Uterus (tissue), 7 donors: ENCODE results near the gene STIL.

DNA sequence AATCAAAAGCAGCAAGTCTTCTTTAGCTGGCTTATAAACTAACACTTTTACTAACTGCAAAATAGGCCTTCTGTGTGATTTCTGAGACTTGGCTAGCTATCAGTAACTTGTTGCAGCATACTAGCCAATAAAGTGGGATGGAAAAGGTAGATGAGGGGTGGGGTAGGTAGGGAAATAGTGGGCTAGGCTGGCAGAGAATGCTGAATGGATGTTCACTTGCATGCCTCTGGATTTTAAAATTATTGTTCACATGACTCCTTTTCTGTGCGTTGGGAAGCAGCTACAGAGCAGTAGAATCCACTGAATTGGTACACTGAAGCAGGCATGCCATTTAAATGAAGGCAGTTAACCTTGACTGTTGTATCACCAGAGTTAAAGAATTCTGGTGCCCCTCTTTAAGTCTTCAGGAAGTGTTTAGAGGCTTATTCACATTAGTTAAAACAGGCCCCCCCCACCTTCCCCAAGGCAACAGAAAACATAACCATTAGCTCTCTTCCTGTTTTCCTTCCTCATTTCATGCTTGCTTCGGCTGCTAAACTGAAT, 15.3 kb downstream of the CCDC17 start:
- PRO-cap, 4 experiments, result no peak in any of the 4 experiments
- RAMPAGE, long total RNA, 2 experiments, result no peak in any of the 2 experiments
- RRBS, result no CpG with 5 or more reads among the region's 2 CpGs

DNA sequence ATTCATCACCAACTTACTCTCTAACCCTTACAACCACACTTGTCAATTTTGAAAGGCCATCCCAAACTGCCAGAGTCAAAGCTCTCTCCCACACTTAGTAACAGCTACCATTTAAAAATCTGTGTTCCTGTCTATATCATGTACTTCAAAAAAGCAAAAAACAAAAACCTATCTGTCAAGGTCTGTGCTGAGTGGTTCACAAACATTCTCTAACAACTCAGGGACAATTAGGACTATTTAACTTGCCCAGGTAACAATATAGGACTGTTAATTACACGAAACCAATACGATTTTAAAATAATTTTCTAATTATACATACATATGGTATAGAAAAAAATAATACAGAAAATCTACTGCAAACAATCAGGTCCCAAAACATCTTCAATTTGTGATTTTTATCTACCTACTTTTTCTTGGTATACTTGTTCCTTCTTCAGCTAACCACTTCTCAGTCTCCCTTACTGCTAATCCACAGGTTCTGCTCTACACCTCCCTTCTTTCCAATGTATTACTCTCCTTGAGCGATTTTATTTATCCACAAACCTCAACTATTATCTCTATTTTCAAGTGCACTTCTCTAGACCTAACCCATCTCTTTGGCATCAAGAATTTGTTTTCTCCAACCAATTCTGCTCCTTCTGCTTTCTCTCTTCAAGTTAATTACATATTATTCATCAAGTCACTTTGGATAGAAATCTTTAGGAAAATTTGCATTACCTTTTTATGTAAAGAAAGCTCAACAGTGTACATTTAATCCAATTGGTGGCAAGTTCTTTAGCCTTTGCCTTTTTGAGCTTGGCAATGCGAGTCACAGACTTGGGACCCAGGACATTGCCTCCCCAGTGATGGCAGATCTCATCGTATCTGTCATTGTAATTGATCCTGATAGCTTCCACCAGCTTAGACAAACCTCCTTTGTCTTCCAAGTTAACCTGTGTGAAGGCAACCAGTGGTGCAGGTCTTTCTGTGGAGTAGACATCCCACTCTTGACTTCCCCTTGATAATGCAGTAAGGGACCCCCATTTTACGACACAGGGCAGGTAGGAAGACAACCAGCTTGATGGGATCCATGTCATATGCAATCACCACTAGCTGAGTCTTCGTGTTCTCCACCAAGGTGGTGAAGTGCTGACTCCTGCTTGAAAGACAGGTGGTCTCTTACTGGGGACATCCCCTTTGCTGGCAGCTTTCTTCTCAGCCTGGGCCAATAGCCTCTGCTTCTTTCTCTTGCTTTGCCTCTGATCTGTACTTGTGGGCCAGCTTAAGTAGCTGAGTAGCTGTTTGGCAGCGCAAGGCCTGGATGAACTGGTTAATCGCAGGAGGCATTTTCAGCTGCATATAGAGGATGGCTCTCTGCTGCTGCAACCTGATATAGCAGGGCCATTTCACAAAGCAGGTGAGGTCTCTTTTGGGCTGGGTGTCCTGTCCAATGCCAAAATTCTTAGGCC, 26.9 kb upstream of the CCDC17 start:
- PRO-cap, 4 experiments, result no peak in any of the 4 experiments
- RAMPAGE, long total RNA, 2 experiments, result no peak in any of the 2 experiments
- RRBS, result no CpG with 5 or more reads among the region's 9 CpGs

DNA sequence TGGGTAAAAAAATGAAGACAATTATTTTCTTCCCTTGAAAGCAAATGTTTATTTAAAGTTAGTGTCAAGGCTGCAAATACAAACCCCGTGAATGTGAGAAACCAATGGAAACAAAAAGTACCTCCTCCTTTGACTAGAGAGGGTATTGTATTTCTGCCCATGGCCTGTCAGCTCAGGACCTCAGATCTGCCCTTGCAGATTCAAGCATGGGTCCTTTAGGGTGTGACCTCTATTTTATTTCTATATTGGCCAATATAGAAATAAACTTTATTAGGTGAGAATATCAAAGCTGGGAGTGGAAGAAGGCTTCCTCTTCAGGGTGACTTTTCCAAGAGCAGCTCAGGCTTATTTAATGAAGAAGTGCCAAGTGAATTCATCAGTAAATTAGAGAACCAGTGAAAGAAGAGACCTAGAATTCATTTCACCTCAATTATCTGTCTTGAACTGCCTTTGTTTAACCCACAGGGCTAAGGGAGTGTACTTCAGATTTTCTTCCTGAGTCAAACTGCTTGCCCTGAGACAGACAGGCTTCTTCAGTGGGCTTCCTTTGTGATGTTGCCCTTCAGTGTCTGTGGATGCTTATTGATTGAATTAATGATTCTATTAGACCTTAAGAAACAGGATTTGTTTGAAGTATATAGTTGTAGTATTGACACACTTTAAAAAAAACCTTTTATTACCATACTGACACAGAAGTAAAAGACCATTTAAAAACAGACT, 110.9 kb downstream of the MAST2 start:
- PRO-cap, 4 experiments, result no peak in any of the 4 experiments
- RAMPAGE, long total RNA, 2 experiments, result no peak in any of the 2 experiments
- RRBS, result no CpG with 5 or more reads among the region's 1 CpG

- PRO-cap, 4 experiments, result peak in 1 of 4 experiments; most common plus-strand start chr1:46171602 (in 1); most common minus-strand start chr1:46171501 (in 1)
- RAMPAGE, long total RNA, 2 experiments, result no peak in any of the 2 experiments
- RRBS, result 9% methylated on average over 1 of the region's 19 CpGs
Observed at GRCh38 chr1:46171003-46172361, 3.4 kb upstream of the TSPAN1 start.

- PRO-cap, 4 experiments, result peak in 3 of 4 experiments; most common plus-strand start chr1:46181644 (in 1); most common minus-strand start chr1:46181445 (in 2)
- RAMPAGE, long total RNA, 2 experiments, result no peak in any of the 2 experiments
- RRBS, result no CpG with 5 or more reads among the region's 12 CpGs
Observed at GRCh38 chr1:46181105-46182236, 5.2 kb upstream of the P3R3URF start.

- PRO-cap, 4 experiments, result no peak in any of the 4 experiments
- RAMPAGE, long total RNA, 2 experiments, result no peak in any of the 2 experiments
- RRBS, result no CpG with 5 or more reads among the region's 7 CpGs
Observed at GRCh38 chr1:46187278-46188004, 10.8 kb downstream of the POMGNT1 start.

DNA sequence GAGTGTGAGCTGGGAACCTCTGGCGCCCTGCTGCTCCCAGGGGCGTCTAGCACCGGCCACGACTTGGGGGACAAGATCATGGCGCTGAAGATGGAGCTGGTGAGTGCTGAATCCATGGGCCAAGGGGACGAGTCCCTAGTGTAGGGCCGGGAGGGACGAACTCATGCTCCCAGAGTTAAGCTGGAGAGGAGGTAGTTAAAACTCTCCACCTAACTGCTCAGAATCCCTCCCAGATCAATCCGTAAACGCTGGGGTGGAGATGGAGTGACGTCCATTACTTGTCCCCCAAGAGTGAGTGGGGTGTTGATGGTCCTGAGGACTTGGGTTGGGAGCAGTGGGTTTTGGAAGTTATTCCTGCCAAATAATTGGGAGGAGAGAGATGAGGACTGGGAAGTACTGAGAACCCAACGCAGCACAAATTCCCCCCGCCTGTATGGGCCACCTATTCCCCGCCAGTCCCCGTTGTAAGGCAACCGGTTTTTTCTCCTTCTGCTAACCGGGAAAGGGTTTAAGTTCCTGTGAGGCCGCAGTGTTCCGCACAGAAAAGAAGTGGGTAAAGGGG, 473 bp downstream of the LURAP1 start:
- PRO-cap, 4 experiments, result no peak in any of the 4 experiments
- RAMPAGE, long total RNA, 2 experiments, result no peak in any of the 2 experiments
- RRBS, result 2% methylated on average over 5 of the region's 19 CpGs

GRCh38 chr1:46275985-46276463, 27.4 kb downstream of the LRRC41 start:
- PRO-cap, 4 experiments, result no peak in any of the 4 experiments
- RAMPAGE, long total RNA, 2 experiments, result no peak in any of the 2 experiments
- RRBS, result no CpG with 5 or more reads among the region's 5 CpGs

GRCh38 chr1:46532873-46533166, 2.5 kb downstream of the TMEM275 start:
- PRO-cap, 4 experiments, result peak in 4 of 4 experiments; most common plus-strand start chr1:46533053 (in 4)
- RAMPAGE, long total RNA, 2 experiments, result no peak in any of the 2 experiments
- RRBS, result 2% methylated on average over 24 of the region's 28 CpGs

DNA sequence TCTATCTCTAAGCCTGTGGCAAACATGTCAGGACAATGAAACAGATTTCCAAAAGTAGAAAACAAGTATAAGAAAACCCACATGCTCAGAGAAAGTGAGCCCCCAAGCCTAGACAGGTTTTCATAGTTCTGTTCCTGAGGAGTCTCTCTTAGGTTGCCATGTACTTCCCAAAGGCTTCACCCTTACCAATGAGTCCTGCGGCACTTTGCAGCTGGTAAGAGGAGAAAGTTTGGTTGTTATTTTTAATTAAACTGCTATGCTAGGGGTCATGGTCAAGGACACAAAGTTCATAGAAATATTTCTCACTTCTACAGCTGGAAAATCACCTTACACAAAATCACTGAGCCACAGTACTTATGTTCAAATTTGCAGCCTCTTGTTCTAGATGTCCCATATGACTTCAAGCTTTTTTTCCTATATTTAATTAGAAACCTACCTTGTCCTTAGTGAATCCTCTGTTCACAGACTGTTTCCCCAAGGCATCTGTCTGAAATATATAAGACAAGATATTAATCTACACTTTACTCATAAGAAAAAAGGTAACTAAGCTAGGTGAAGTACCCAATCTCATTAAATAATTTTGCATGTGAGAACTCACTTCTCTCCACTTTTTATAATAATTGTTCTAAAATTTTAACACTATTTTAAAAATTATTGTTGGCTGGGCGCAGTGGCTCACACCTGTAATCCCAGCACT, 9.8 kb downstream of the ATPAF1 start:
- PRO-cap, 4 experiments, result no peak in any of the 4 experiments
- RAMPAGE, long total RNA, 2 experiments, result start-site peak on the minus strand in 1 of 2 experiments, centred at position 315 of the sequence, 6 reads per replicate
- RRBS, result no CpG with 5 or more reads among the region's 2 CpGs

GRCh38 chr1:46806084-46807242, 7.6 kb downstream of the CYP4B1 start:
- PRO-cap, 4 experiments, result peak in 3 of 4 experiments; most common plus-strand start chr1:46806868 (in 1); most common minus-strand start chr1:46806608 (in 3)
- RAMPAGE, long total RNA, 2 experiments, result start-site peak on the minus strand in 1 of 2 experiments, at chr1:46806504-46806527 at its widest, 11 reads per replicate
- RRBS, result no CpG with 5 or more reads among the region's 17 CpGs

DNA sequence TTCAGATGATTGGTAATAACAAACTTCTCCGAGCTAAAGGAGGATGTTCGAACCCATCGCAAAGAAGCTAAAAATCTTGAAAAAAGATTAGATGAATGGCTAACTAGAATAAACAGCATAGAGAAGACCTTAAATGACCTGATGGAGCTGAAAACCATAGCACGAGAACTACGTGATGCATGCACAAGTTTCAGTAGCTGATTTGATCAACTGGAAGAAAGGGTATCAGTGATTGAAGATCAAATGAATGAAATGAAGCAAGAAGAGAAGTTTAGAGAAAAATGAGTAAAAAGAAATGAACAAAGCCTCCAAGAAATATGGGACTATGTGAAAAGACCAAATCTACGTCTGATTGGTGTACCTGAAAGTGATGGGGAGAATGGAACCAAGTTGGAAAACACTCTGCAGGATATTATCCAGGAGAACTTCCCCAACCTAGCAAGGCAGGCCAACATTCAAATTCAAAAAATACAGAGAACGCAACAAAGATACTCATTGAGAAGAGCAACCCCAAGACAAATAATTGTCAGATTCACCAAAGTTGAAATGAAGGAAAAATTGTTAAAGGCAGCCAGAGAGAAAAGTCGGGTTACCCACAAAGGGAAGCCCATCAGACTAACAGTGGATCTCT, 48.6 kb downstream of the CYP4B1 start:
- PRO-cap, 4 experiments, result no peak in any of the 4 experiments
- RAMPAGE, long total RNA, 2 experiments, result start-site peak on the plus strand in 1 of 2 experiments, centred at position 358 of the sequence, 17 reads per replicate
- RRBS, result no CpG with 5 or more reads among the region's 8 CpGs

DNA sequence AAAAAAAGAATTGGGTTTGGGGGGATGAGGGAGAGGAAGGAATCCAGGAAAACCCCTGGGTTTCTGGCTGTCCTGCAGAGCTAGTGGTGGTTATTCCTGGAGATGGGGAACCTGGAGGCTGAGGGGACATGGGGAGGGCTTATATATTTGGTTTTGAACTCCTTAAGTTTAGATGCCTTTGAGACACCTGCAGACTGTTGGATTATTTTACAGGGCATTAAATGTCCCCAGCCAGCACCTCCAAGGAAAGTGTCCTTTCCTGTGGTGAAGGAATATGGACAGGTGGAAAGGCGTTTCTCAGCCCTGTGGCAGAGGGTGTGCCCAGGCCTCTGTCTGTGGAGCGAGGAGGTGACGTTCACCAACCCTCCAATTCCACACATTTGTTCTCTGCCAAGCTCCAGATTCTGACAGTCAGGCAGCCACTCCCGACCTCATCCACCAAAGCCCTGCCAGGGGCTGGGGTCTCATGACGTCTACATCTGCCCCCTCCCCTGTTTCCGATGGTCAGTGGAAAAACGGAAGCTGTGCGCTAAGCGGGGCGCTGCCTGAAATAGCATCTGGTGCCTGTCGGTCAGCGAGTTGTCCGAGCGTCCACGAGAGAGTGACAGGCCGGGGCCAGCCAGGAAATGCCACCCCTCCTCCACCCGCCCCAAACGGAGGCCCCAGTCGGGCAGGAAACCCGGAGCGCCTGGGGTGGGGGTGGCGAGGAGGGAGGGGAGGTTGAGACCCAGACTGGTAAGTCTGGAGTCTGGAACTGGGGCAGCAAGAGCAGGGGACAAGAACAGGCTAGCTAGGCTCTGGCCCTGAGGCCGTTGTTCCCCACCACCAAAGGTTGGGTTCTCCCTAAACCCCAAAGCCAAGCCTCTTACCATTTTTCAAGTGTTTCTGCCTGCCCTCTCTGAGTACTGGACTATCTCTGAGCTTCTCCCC, 3.2 kb upstream of the TAL1 start:
- PRO-cap, 4 experiments, result peak in 3 of 4 experiments; most common plus-strand start position 577 of the sequence (in 1); most common minus-strand start position 603 of the sequence (in 3)
- RAMPAGE, long total RNA, 2 experiments, result no peak in any of the 2 experiments
- RRBS, result 6% methylated on average over 3 of the region's 23 CpGs

DNA sequence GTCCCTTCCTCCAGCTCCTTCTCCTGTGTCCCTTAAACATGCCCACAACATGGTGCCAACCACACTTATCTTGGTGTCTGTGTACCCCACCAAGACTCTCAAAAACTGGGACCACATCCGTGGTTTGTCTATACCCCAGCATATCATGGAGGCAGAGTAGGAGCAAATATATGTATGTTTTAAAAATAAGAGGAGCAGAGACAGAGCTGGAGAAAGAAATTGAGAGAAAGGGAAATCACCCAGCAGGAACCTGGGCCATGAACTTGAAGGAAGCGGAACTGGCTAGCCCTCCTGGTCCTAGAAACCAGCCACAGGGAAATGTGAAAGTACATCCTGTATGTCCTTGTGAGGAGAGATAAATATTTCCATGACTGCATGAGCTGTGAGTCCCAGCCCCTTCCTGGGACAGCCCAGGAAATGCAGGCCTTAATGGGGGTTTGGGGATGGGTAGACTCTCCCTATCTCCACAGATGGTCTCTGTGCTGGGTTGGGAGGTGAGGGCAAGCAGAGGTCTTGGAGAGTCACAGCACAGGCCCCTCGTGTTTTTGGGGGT, 9.4 kb upstream of the TAL1 start:
- PRO-cap, 4 experiments, result no peak in any of the 4 experiments
- RAMPAGE, long total RNA, 2 experiments, result no peak in any of the 2 experiments
- RRBS, result no CpG with 5 or more reads among the region's 3 CpGs

GRCh38 chr1:47280693-47281328, 33.1 kb downstream of the STIL start:
- PRO-cap, 4 experiments, result no peak in any of the 4 experiments
- RAMPAGE, long total RNA, 2 experiments, result no peak in any of the 2 experiments
- RRBS, result no CpG with 5 or more reads among the region's 3 CpGs

DNA sequence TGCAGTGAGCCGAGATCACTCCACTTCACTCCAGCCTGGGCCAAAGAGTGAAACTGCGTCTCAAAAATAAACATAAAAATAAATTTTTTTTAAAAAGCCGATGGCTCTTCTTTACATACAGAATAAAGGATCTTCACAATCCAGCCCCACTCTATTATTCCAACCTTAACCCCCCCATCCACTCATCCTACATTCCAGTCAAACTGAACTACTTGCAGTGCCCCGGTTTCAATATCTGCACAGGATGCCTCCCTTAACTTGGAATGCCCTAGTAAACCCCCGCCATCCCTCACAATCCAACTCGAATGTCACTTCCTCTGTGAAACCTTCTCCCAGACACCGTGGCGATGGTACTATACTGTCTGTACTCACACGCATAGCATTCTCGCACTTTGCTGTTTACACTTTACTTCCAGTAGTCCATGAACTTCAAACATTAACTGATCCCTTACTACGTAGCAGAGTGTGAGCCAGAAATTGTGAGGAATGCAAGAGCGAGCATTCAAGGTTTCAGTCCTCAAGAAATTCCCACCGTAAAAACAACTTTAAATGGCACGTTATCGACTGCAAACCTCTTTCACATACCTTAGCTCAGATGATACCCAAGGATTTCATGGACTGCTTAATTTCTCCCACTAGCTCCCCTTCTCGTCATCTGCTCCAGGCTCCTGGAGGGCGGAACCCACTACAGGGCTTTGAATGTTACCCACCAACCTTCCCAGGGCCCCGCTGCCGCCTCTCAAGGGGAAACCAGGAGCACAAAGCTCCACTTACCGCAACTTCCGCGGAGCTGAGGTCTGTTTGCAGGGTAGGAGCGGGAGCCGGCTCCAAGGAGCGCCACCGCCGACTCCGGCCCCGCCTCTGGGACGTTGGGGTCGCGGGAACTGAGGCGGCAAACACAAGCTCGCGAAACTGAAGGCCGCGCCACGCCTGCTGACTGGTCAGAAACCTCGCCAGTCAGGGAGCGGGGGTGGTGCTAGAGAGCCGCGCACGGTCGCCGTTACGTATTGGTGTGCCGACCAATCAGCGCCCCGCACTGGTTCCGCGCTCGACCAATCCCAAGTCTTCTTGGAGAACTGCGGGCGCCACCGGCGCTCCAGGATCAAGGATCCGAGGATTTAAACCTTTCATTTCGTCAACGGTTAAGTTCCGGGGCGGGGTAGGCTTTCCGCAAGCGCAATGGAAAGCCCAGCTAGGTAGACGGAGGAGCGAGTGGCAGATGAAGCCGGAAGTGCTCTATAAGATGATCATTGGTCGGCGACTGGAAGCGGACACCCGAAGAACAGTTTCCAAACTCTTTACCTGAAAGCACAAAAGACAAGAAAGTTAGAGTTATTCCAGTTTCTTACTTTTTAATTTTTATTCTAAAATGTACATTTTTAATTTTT, at the start of gene STIL:
STIL (minus strand) TSS at position 886 of the 1,388 bp plus-strand sequence.
- PRO-cap, 4 experiments, result peak in 4 of 4 experiments; most common plus-strand start position 1,250 of the sequence (in 4); most common minus-strand start position 863 of the sequence (in 4)
- RAMPAGE, long total RNA, 2 experiments, result no peak in any of the 2 experiments
- RRBS, result 2% methylated on average over 10 of the region's 70 CpGs

DNA sequence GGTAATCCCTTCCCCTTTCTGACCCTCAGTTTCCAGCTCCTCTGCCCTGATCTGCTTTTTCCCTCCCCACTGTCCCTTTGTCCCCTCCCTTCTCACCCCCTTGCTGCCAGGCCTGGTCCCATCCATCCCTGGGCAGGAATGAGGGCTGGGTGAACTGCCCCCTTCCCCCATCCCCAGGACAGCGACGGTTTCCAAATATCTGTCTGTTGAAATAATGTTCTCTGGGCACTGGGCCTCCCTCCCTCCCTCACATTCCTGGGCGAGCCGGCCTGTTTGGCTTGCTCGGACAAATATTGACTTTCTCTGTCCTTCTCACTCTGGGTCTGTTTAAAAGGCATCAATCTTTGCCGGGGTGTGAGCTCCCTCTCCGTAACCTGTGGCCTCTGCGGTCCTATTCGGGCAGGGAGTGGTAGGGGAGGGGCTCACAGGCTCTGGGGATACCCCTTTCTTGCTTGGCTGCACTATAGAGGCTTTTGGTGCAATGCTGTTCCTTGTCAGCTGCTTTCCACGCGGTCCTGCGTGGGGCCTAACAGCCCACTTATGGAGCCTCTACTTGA, 40.2 kb downstream of the FOXD2 start:
- PRO-cap, 4 experiments, result no peak in any of the 4 experiments
- RAMPAGE, long total RNA, 2 experiments, result no peak in any of the 2 experiments
- RRBS, result 11% methylated on average over 3 of the region's 12 CpGs

DNA sequence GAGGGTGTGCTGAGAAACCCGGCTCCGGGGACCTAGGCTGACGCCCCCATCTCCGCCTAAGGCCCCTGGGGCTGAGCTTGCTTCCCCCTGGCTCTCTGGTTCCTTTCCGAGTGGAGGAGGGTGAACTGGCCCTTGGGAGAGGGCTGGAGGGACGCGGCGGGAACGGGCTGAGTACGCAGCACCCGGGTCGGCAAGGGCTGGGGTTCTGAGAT, 270.7 kb downstream of the FOXD2 start:
- PRO-cap, 4 experiments, result no peak in any of the 4 experiments
- RAMPAGE, long total RNA, 2 experiments, result no peak in any of the 2 experiments
- RRBS, result 29% methylated on average over 2 of the region's 12 CpGs

- PRO-cap, 4 experiments, result peak in 1 of 4 experiments; most common plus-strand start chr1:47709785 (in 1)
- RAMPAGE, long total RNA, 2 experiments, result no peak in any of the 2 experiments
- RRBS, result 5% methylated on average over 57 of the region's 93 CpGs
Observed at GRCh38 chr1:47708883-47709903, 271.3 kb downstream of the FOXD2 start.

GRCh38 chr1:47808665-47809143, 188.5 kb downstream of the TRABD2B start:
- PRO-cap, 4 experiments, result no peak in any of the 4 experiments
- RAMPAGE, long total RNA, 2 experiments, result no peak in any of the 2 experiments
- RRBS, result no CpG with 5 or more reads among the region's 4 CpGs